Bronchus fibroblast of lung (primary cell): ENCODE data around the genes POTEB2, POTEB, OR4M2 and OR4N4.

DNA sequence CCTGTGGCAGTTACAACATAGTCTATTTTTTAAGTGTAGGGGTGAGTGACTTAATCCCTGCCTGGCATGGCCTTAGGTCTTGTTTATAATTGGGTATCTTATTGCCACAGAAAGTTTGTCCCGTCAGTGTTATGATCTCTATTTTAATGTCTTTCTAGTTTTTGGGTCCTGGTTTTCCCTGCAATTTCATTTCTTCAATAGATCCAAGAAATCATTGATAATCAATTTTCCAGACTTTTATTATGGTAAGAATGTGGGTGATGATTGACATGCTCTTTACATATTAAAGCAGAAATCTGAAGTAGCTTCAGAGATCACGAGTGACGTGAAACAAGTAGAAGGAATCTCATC, 101.0 kb upstream of the GOLGA6L6 start:
- RAMPAGE, long total RNA = no peak

- RAMPAGE, long total RNA = no peak
Observed at GRCh38 chr15:20866023-20866753, at the start of gene POTEB2. TSS of gene POTEB2 (minus strand) at chr15:20866314.

GRCh38 chr15:21263075-21263406, 177.3 kb downstream of the POTEB3 start:
- RAMPAGE, long total RNA = no peak

- RAMPAGE, long total RNA = no peak
Observed at GRCh38 chr15:21877493-21878100, at the start of gene POTEB. TSS of gene POTEB (minus strand) at chr15:21877735.

GRCh38 chr15:22080175-22080775, at the start of gene OR4M2:
TSS of gene OR4M2 (plus strand) at chr15:22080527.
- RAMPAGE, long total RNA = no peak

DNA sequence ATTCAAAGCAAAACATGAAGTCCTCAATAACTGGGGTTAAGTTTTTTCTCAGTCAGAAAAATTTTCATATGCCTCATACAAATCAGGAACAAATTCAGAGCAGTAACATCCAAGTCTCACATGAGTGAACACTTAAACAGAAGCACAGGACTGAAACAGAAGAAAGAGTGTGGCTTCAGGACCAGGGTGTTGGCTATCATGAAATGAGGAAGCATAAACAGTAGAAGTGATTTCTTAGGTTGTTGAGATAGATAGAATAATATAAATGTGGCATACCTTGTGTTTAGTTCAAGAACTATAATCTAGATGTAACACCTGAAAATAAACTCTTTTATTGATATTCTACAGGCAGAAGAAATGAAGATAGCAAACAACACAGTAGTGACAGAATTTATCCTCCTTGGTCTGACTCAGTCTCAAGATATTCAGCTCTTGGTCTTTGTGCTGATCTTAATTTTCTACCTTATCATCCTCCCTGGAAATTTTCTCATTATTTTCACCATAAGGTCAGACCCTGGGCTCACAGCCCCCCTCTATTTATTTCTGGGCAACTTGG, at the start of gene OR4N4:
Gene OR4N4, plus strand, starts transcription at position 358 of the 556 bp plus-strand sequence.
- RAMPAGE, long total RNA = no peak

- RAMPAGE, long total RNA = no peak
Observed at GRCh38 chr15:22252877-22253690, 158.8 kb downstream of the OR4N4 start.

- RAMPAGE, long total RNA = no peak
Observed at GRCh38 chr15:22264876-22265895, 170.9 kb downstream of the OR4N4 start.

- RAMPAGE, long total RNA = no peak
Observed at GRCh38 chr15:22573275-22573481, 114.5 kb downstream of the GOLGA6L22 start.

GRCh38 chr15:22715132-22716009, 71.1 kb upstream of the NIPA1 start:
- RAMPAGE, long total RNA = no peak

DNA sequence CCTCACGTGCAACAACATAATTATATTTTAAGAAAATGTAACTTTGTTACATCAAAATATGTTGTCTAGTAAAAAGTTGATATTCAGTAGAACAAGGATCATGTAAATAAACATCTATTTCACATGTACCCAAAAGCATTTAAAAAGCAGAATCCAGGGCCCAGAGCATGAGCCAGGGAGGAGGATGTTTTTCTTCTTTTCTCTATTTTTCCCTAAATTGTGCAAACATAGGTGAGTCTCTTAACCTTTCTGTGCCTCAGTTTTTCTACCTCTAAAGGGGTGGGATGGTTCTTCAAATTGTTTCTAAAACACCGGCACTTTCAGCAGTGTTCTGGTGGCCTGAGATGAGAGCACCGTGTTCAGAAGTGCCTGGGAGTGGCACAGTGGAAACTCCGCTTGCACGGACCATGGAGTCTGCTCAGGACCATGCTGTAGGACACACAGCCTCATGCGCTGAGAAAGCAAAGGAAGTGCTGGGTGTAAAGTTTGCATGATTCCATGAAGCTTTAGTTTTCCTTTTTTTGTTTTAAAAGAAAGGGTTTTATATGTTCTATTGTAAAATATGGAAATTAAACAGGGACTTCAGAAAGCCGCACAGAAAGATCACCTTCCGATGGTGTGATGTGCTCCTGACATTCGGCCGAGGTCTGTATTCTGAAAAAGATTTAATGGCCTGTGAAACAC, 9.8 kb upstream of the NIPA2 start:
- RAMPAGE, long total RNA = no peak

- RAMPAGE, long total RNA = no peak
Observed at GRCh38 chr15:22951513-22951864, 28.7 kb downstream of the CYFIP1 start.

- RAMPAGE, long total RNA = no peak
Observed at GRCh38 chr15:22952678-22953683, 27.2 kb downstream of the CYFIP1 start.

- RAMPAGE, long total RNA = no peak
Observed at GRCh38 chr15:23039829-23040207, 449 bp upstream of the TUBGCP5 start.

DNA sequence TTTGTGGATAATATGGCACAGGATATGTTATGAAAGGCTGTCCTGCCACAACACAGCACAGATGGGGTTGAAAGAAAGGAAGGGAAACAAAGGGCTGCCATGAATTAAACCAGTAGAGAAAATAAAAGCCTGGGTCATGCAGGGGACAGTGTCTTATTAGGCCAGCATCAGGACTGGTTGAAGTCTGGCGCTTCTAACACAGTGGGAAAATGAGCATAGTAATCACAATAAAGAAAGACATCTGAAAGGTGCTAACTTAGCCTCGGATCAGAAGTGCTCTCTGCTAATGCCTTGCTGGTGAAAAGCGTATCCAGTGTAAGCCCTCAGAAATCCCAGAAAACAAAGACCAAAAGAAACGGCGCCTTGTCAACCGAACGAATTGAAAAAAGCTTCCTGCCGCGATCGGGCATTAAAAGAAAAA, 636 bp upstream of the MKRN3 start:
- RAMPAGE, long total RNA = no peak

DNA sequence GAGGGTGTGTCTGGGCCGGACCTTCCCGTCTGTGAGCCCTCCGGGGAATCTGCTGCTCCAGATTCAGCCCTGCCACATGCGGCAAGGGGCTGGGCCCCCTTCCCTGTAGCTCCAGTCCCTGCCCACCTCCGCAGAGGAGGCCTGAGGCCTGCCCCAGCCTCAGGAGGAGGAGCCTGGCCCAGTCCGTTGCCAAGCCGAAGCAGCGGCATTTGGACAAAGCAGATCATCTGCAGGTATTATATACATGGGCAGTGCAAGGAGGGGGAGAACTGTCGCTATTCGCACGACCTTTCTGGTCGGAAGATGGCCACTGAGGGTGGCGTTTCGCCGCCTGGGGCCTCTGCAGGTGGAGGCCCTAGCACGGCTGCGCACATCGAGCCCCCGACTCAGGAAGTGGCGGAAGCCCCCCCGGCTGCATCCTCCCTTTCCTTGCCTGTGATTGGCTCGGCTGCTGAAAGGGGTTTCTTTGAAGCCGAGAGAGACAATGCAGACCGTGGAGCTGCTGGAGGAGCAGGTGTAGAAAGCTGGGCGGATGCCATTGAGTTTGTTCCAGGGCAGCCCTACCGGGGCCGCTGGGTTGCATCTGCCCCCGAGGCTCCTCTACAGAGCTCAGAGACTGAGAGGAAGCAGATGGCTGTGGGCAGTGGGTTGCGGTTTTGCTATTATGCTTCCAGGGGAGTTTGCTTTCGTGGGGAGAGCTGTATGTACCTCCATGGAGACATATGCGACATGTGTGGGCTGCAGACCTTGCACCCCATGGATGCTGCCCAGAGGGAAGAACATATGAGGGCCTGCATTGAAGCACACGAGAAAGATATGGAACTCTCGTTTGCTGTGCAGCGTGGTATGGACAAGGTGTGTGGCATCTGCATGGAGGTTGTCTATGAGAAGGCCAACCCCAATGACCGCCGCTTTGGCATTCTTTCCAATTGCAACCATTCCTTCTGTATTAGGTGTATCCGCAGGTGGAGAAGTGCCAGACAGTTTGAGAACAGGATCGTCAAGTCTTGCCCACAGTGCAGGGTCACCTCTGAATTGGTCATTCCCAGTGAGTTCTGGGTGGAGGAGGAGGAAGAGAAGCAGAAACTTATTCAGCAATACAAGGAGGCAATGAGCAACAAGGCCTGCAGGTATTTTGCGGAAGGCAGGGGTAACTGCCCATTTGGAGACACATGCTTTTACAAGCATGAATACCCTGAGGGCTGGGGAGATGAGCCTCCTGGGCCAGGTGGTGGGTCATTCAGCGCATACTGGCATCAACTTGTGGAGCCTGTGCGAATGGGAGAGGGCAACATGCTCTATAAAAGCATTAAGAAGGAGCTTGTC, 844 bp downstream of the MKRN3 start:
- RAMPAGE, long total RNA = no peak

- RAMPAGE, long total RNA = no peak
Observed at GRCh38 chr15:23713822-23714317, 26.8 kb upstream of the NDN start.

GRCh38 chr15:23856898-23857398, 169.8 kb upstream of the NDN start:
- RAMPAGE, long total RNA = no peak

DNA sequence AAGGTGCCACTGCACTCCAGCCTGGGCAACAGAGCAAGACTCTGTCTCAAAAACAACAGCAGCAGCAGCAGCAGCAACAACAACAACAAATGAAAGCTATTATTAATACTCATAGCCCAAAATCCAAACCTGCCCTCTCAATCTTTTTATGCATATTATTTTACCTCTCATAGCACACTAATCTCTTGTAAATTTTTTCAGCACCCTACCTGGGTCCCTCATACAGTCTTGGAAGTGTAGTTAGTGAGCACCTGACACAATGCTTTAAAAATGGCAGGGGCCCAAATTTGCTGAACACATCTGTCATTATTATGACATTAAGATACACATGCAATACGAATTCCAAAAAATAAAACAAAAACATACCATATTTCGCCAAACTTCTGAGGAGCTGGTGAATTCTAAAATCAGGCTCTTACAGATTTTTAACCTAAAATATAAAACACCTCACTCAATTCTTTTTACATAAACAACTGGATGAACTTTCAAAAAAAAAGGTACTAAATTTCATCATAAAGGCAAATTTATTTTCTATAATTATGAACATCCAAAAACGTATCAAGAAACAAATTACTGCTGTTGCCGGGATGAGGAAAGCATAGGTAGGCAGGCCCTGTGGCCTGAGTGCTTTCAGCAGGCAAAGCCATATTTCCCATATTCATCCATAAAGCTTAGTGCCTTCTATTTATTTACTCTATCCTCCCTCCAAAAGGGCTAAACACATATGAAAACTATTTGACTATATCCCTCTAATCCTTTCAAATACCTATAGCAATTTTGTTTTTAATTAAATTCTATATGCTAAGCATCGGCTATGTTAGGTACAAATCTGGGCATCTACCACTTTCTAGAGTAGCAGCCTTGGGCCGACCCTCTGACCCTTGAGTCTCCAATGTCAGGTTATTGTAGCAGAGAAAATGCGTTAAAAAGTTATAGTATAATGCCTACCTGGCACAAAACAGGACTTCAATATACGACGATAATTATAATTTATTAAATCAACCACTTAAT, 27.0 kb downstream of the UBE3A start:
- RAMPAGE, long total RNA = no peak

DNA sequence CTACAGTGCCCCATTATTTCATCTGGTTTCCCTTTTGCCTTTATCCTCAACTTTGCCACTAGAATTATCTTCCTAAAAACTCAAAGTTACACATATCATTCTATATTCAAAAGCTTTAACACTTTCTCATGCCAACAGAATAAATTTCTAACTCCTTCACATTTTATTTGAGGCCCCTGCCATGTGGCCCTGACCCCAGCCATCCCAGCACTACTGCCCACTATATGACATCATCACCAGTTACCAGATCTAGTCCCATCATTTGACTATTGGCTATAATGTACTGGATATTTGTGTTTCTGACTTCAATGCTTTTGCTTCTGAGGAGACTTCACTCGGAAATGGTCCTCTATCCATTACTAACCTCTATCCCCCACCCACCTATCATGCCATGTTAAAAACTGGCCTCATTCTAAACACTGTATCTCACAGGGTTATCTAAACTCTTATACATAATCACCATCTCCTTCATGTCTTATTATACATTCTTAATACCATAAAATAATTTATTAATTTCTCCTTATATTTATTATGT, 23.6 kb downstream of the UBE3A start:
- RAMPAGE, long total RNA = no peak